ENCODE data around the genes SPATA13, PARP4 and CENPJ.

GRCh38 chr13:23392845-23393304, 40.6 kb downstream of the SACS start:
- RRBS = no CpG with 5 or more reads among the region's 5 CpGs

GRCh38 chr13:23578435-23579031, 8.3 kb downstream of the TNFRSF19 start:
- RRBS = 2% methylated on average over 18 of the region's 38 CpGs

DNA sequence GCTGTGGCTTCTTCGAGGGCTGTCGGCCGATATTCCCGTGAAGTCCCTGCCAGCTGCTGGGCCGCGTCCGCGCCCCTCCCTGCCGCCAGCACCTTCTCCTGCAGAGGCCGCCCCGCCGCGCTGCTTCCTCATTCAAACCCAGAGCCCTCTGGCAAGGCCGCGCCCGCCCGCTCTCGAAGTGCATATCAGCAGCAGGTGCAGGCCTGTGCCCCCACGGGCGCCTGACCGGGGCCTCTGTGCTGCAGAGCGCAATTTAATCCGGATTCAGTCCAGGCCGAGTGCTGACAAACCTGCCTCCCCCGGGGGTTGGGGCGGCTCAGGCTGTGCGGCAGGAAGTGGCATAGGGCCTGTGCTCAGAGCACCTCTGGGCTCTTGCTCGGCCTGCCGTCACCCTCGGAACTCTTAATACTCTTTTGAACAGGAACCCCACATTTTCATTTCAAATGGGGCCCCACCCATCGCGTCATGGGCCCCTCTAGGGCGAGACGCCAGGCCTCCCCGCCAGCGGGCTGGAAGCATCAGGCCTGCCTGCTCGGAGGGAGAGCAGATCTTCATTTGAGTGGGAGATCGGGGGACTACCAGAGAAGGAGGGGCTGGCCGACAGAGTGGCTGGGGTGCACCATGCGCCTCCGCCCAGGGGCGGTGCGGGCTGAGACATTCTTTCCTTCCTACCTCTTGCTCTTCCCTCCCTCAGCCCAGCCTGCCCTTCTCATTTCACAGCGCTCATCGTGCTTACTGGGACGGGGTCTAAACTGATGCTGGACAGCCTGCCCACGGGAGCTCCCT, 125.7 kb downstream of the TNFRSF19 start:
- RRBS = 7% methylated on average over 2 of the region's 47 CpGs

DNA sequence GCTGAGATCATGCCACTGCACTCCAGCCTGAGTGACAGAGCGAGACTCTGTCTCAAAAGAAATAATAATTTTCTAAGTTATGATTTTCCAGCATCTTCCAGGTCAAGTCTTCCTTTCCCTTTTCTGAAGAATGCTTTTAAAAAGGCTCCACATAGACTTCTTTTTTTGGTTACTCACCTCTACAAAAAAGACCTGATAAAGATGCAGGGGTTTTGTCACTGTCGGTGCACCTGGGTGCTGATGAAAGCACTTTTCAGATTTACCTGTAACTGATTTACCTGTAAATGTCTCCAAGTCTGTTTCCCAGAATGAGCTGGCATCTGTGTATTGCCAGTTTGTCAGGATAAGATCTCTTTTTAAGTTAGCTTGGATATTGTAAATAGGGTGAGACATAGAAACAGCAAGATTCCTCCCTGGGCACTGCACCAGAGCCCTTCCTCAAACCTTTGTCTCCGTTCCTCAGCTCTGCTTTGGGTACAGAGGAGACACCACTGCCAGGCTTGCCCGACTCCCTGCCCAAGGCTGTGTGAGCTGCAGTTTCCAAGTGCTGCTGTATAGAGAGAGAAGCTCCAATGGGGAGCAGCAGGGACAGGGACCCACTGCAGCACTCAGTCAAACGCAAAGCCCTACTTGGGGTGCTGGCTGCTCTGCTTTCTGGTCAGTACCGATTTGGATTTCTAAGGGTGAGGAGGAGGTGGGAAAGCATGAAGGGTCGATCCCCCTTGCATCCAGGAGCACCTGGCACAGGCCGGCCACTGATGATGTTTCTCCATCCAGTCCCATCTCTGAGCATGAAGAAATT, 158.6 kb downstream of the TNFRSF19 start:
- RRBS = no CpG with 5 or more reads among the region's 8 CpGs

DNA sequence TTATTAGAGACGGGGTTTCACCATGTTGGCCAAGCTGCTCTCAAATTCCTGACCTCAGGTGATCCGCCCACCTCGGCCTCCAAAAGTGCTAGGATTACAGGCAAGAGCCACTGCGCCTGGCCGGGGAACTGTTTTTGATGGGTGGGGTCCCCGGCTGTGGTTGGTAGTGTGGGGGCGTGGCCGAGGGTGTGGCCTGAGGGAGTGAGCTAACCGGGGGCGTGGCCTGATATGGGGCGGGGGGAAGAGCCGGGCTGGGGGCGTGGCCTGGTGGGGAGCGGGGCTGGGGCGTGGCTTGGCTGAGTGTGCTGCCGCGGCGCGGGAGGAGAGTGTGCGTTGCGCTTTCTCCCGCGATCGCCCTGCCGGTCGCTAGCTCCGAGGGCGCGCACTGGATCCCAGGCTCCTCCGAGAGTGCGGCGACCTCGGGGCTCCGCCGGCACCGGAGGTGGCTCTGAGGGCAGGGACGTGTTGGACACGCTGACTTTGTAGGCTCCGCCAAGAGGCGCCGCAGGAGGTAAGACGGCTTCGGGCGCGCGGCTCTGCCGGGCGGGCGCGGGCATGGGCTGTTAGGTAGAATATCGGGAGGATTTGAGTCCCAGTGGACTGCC, at the start of gene SPATA13:
Gene SPATA13 (plus strand): TSS at position 299 of the 605 bp plus-strand sequence.
- RRBS = under 1% methylated on average over 26 of the region's 51 CpGs

DNA sequence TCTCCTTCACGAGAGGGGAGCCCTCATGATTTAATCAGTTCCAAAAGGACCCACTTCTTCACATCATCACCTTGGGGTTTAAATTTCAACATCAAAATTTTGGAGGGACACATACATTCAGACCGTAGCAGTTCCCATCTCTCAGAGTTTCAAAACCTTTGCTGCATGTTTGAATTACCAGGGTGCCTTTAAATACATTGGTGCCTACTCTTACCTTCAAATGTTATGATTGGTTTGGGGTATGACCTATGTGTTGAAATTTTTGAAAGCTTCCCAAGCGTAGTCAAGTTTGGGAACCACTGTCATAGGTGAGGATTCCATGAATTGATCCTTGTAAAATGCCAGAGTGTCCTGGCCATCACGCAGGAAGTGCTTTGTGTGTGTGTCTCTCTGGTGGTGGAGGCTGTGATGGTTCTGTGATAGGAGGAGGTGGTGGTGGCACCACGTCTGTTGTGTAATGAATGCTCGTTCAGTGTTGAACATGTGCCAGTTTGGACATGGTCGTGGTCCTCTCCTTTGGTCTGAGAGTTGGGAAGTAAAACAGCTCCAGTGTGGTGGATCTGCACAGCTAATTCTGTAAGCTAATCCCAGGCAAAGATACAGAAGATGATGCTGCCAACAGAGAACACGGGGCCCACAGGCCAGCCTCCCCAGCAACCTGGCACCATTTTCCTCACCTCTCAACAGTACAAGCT, 6.5 kb downstream of the SPATA13 start:
- RRBS = no CpG with 5 or more reads among the region's 8 CpGs

DNA sequence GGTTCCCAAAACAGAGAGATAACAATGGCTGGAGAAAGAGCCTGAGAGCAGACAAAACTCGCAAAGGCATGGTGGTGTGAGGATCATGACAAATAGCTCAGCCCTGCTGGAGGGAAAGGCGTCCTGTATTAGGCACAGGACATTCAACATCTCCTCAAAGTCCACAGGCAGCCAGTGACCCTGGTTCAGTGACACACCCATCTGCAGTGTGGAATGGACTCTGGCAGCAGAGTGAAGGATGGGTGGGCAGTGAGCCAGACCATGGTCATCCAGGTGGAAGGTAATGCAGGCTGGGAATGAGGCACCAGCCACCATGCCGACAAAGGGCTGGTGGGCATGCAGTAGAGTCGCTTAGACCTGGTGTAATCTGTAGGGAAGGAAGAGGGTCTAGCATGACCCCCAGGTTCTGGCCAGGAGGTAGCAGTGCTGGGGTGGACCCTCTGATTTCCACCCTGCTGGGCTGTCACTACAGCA, 57.5 kb downstream of the SPATA13 start:
- RRBS = no CpG with 5 or more reads among the region's 4 CpGs

DNA sequence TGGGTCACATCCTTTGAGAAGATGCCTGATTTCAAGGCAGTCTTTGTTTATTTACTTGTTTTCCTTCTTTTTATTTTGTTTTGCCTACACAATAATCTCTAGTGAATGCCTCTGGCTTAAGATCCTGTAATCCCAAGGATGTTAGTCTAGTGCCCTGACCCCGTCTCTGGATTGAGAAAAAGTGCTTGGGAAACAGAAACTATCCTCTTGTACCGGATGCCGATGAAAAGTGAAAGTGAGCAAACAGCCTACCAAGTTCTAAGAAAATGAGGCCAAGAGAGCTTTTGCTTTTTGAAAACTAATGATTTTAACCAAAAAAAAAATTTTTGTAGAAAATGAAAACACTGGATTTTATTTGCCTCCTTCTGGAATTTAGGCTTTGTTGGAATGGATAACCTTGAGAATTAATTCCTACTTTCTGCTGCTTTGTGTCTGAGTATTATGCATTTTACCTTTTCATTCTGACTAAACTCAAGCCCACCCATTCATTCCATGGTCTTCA, 42.0 kb upstream of the C1QTNF9 start:
- RRBS = no CpG with 5 or more reads among the region's 3 CpGs

DNA sequence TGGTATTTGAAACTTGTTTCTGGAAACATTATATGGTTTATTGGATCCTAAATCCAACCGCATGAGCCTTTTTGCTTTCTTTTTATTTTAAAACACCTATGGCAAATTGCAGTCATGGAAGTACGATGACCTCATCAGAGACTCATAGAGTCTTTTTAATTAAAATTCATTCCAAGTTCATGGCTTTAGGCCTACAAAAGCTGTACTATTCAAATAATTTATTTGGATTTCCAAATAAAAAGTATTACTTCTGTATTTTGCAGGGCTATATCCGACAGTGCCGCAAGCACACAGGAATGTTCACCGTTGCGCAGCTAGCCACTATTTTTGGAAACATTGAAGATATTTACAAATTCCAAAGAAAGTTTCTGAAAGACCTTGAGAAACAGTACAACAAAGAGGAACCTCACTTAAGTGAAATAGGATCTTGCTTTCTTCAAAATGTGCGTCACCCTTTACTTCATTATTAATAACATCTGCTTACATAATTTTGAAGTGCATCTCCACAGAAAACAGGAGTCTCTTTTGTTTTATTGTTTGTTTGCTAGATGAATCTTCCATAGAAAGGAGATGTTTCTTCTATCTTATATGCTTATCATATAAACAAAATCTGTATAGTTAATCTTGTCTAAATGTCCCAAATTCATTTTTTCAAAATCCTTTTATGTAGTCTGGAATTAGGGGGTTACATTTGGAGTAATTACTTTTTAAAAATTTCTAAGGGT, 20.5 kb upstream of the C1QTNF9 start:
- RRBS = no CpG with 5 or more reads among the region's 7 CpGs

- RRBS = no CpG with 5 or more reads among the region's 39 CpGs
These were observed 18.8 kb downstream of the C1QTNF9 start for GRCh38 chr13:24328202-24328604.

DNA sequence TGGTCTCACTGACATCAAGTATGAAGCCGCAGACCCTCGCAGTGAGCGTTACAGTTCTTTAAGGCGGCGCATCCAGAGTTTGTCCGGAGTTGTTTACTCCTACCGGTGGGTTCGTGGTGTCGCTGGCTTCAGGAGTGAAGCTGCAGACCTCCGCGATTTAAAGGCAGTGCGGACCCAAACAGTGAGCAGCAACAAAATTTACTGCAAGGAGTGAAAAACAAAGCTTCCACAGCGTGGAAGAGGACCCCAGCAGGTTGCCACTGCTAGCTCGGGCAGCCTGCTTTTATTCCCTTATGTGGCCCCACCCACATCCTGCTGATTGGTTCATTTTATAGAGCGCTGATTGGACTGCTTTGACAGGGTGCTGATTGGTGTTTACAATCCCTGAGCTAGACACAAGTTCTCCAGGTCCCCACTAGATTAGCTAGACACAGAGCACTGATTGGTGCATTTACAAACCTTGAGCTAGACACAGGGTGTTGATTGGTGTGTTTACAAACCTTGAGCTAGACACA, 6.4 kb downstream of the PARP4 start:
- RRBS = no CpG with 5 or more reads among the region's 15 CpGs

DNA sequence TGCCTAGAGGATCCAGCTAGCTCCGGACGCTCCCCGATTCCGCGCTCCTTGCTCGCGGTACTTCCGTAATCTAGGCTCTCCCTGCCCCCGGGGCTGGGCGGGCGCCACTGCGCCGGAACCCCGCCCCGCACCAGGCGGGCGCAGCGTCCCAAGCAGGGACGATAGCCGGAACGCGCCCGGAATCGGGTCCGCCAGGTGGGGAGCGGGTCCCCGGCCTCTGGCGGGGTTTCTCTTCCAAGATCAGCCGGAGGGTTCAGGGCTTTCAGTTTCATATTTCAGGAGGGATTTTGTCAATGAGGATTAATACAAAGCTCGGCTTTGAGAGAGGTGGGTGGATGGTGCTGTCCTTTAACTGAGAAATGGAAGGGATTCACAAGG, at the start of gene PARP4:
Gene PARP4 (minus strand): TSS at position 72 of the 378 bp plus-strand sequence.
- RRBS = 1% methylated on average over 17 of the region's 30 CpGs

GRCh38 chr13:24580516-24580880, 67.9 kb upstream of the PARP4 start:
- RRBS = no CpG with 5 or more reads among the region's 5 CpGs

GRCh38 chr13:24598363-24598730, 81.9 kb upstream of the ATP12A start:
- RRBS = no CpG with 5 or more reads among the region's 4 CpGs

DNA sequence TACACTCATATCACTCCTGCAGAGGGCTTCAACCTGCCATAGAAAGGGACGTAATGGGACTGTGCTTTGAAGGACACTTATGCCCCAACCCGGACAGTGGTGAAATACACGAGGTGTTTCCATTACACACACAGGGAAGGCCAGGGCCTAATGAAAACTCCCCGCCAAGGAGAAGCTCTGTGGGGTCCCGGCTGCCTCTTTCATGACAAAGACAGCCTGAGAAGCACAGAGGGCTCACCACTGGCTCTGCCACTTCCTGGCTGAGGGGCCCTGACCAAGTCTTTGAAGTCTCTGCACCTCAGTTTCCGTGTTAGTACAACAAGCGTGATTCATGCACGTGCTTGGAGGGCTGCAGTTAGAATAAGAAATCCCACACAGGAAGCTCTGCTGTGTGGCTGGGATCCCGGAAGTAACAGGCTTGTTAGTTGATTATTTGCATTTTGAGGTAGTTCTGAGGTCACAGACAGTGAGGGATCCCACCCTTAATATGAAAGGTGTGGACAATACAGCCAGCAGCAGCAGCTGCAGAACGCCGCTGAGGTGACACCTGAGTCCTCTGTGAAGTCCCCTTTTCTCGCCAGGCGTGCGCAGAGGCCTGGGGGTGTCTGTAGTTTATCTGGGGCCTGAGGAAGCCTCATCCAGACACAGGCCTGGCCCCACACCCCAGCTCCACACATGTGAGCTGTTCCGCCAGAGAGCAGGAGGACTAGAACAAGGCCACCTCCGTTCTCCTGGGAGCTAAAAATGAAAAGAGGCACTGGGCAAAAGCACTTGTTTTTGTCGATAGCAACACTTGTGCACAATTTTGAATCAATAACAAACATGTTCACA, 61.7 kb upstream of the ATP12A start:
- RRBS = 79% methylated on average over 4 of the region's 17 CpGs

GRCh38 chr13:24668960-24669468, 11.2 kb upstream of the ATP12A start:
- RRBS = no CpG with 5 or more reads among the region's 3 CpGs

DNA sequence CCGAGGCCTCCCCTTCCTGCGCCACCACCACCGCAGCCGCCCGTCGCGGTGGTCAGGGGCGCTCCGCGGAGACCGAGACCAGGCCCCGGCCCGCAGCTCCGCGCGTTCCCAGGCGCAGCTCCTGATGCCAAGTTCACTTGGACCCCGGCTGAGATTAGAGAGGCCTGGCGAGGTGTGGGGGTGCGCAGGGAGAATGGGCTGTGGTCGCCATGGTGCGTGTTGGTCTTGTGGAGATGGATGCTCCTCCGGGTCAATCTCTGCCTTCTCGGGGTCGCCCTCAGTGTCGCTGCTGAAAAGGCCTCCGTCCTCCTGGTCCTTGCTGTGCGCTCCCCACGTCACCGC, 17.9 kb upstream of the RNF17 start:
- RRBS = 2% methylated on average over 16 of the region's 30 CpGs

- RRBS = no CpG with 5 or more reads among the region's 16 CpGs
These were observed 17.0 kb downstream of the CENPJ start for GRCh38 chr13:24905295-24906412.

DNA sequence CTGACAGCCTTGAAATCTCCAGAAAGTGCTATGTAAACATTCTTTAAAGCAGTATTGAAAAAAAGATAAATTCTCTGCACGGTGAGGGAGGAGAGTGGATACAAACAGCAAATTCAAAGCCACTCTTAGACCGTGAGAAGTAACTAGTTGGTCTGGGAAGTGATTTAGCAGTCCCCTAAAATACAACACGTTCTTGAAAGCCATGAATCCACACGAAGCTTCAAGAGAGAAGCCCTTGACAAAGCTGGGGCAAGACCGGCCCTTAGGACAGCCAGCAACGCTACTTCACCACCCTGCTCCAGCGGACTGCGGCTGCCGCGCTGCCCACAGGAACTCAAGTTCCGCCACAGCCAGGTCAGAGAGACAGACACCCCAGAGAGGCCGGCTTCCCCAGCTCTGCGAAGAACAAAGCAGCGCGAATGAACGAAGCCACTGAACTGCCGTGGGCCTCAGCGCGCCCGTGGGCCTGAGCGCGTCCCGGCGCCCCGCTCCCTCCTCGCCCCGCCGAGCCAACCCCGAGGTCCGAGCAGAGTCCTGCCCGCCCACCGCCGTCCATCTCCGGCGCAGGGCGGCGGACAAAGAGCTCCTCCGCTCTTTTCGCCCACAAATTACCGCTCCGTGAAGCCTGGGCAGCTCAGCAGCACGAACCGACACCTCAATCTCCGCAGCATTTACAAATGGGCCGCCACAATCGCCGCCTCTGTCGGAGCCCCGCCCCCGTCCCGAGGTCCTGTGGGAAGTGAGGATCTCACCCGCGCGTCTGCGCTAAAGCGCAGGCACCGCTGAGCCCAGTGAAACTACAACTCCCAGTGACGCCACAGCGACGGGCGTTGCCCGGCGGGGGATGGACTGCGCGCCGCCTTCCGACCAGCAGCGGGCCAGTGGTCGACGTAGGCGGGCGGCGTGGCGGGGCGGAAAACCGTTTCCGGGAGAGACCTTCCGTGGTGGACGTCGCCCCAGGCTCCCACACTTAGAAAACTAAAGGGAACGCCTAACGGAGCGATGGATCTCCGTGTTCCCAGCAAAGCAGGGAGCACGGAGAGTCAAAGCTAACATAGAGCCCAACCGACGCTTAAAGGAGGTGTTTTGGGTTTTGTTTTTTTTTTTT, at the start of gene CENPJ:
Gene CENPJ (minus strand): TSS at position 713 of the 1,108 bp plus-strand sequence.
- RRBS = under 1% methylated on average over 32 of the region's 87 CpGs

DNA sequence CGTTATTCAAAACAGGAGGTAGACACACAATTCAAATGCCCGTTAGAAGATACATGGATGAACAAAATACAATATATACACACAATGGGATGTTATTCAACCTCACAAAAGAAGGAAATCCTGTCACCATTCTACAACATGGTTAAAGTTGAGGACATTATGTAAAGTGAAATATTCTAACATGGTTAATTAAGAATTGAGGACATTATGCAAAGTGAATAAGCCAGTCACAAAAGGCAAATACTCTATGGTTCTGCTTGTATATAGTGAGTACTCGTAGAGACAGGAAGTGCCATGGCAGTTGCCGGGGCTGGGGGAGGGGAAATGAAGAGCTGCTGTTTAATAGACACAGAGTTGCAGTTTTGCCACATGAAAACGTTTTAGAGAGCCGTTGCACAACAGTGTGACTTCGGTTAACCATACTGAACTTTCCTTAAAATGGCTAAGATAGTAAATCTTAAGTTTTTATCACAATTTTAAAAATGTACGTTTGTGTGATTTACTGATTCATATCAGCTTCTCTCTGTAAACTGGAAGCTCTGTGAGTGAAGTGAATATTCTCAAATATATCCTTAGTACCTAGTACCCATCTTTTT, 176.9 kb downstream of the SHISA2 start:
- RRBS = no CpG with 5 or more reads among the region's 8 CpGs